ENCODE results near the genes ERCC8 and HTR1A.

GRCh38 chr5:60248800-60249116 lies 355.2 kb upstream of the PDE4D start:
- RRBS, result no CpG with 5 or more reads among the region's 1 CpG

GRCh38 chr5:60334274-60334817 lies 365.6 kb downstream of the DEPDC1B start:
- RRBS, result no CpG with 5 or more reads among the region's 2 CpGs

DNA sequence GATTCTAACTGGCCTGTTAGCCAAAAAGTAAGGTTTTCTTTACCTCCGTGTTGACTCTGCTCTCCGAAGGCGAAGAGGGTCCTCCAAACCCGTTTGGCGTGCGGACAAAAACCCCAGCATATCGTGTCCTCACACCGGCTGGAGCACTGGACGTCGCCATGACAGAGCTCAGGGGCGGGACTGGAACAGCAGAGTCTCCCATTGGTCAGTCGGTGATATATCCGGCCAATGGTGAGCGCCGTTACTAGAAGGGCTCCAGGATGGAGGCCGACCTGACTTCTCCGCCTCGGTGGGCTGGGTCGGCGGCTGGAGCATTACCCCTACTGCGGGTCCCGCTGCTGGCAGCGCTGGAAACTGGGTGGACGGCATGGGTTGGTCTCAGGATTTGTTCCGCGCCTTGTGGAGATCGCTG lies at the start of gene ERCC8:
ERCC8 (minus strand) TSS at position 182 of the 412 bp plus-strand sequence.
- RRBS, result 2% methylated on average over 7 of the region's 27 CpGs

DNA sequence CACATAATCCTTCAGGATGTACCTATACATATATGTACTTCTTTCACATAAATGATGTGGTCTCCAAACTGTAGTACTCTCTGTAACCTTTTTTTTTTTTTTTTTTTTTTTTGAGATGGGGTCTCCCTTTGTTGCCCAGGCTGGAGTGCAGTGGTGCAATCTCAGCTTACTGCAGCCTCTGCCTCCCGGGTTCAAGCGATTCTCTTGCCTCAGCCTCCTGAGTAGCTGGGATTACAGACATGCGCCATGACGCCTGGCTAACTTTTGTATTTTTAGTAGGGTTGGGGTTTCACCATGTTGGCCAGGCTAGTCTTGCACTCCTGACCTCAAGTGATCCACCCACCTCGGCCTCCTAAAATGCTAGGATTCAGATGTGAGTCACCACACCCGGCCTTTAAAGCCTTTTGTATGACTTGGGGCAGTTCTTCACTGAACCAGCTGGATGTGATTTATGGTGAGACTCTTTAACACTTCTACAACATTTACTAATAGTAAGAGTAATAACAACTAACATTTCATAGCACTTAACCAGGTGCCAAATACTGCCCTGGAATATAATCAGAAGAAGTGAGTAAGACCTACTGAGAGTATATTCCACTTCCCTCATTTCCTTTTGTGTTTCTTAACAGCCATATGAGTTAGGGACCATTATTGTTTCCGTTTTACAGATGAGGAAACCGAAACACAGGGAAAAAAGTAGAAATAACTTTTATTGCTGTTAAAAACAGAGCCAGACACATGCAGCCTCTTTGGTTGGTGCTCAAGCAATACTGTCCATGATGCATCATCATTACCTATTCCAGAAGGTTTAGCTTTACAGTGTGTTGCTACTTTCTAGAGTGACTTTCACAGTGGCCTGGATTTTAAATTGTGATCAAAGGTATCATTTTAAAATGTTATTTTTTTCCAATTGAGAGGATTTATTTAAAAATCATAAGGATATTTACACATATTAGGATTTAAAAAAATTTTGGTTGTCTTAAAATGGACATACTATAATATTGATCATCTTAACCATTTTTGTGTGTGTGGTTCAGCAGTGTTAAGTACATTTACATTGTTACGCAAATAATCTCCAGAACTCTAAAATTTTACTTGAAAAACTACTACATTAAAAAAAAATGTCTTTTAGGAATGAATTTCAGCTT lies 10.1 kb downstream of the ZSWIM6 start:
- RRBS, result no CpG with 5 or more reads among the region's 9 CpGs

DNA sequence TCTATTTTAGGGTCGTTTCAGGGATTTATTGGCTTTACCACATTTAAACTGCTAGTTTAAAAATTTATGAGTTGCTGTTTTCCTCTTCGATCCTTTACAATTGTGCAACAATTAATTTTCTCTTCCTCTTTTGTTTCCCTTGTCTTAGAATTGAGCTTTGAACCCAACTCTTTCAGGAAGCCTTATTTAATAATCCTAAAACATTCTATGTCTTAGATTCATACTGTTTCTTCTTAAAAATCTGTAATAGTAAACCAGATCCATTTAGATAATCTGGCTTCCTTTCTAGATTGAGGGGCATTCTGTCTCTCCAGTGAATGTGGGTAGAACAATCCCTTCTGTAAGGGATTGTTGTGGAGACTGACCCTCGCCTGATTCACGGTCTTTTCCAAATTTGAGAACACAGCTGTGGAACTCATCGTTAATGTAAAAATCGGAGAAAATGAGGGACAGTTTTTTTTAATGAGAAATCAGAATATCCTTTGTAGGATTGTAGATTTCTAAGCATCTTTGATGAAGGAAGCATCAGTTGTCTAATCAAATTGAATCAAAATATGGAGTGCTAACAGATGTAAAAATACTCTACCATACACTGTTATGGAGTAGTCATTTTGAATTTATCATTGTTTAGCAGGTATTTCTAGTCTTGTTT lies 16.6 kb downstream of the ZSWIM6 start:
- RRBS, result no CpG with 5 or more reads among the region's 6 CpGs

DNA sequence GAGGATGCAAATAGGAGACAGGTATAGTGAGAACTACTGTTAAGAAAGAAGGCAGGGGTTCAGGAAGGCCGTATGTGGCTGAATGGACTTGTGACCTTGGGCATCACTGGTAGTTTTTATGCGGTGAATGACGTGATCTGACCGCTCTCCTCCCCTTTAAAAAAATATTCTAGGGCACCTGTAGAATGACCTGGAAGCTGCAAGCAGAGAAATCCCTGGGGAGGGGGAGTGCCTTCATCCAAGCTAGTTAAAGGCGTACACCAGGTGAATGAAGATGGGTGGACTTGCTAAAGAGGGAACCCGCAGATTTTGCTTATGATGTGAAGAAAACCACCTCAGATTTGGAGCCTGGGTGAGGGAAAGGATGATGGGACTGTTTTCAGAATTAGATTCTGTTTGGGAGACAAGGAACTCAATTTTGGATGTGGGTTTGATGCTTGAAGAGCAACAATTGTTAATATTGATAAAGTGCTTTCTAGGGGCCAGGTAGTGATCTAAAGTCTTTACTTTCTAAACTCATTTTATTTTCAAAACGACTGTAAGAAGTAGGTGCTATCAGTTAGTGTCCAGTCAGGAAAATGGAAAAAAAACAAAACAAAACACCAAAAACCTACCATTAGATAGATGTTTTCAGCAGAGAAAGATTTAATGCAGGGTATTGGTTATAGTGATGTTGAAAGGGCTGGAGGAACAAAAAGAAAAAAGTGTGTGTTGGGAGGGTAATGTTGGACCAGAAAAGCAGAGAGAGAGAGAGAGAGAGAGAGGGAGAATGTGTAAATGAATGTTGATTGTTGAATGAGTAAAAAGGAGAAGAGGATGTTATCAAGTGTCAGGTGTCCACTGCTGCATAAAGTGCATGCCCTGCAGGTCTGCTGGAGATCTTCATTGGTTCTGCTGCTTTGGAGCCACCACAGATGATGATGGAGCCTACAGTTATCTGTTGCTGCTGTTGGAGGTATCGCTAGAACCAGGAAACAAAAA lies 27.5 kb downstream of the ZSWIM6 start:
- RRBS, result no CpG with 5 or more reads among the region's 8 CpGs

- RRBS, result no CpG with 5 or more reads among the region's 29 CpGs
These were observed 76.6 kb downstream of the ZSWIM6 start for GRCh38 chr5:61408487-61409250.

GRCh38 chr5:61412127-61412529 lies 80.1 kb downstream of the ZSWIM6 start:
- RRBS, result no CpG with 5 or more reads among the region's 3 CpGs

DNA sequence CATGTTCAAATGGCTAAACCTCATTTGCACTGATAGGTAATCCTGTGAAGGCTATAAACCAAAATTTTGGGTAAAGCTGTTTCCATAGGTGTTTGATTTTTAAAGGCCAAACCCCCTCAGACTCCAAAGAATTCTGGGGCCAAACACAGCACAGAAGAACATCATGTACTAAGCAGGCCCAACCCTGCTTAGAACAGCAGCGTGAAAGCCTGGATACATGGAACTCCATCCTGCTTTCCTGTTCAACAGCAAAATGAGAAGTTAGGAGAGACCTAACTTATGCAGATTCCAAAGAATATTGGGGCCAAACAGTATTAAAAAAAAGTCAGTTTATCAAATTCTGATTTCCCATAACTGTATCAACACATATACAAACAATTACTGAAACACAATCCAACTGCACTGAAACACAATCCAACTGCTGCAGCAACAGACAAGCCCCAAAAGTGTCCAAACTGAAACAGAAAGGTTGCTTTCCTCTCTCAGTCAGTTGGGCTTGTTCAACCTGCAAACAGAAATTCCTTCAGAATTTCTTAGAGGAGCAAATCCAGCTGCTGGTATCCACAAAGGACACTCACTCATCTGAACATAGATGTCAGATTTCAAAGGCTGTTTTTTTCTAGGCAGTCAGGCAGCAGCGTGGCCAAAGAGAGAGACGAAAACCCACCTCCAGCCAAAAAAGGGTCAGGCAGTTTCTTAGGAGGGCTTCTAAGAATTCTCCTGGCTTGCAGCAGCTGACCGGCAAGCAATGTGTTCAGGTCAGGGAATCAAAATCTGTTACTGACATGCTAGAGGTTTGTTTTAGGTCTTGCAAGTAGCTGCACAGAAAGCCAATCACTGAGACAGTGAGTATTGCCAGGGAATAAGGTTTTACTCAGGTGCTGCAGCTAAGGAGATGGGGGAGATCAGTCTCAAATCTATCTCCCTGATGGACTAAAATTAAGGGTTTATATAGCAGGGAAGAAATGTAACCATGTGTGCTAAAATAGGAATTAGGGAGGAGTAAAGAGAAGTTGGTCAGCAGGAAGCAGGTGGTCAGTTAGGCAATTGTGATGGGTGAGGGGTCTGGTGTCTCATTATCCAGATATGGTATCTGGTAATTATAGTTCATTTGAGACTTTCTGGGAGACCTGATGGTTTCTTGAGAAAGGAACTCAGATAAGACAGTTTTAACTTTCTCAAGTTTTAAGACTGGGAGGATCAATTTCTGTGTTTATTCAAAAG lies 115.3 kb downstream of the ZSWIM6 start:
- RRBS, result no CpG with 5 or more reads among the region's 4 CpGs

GRCh38 chr5:61472465-61472938 lies 140.4 kb downstream of the ZSWIM6 start:
- RRBS, result no CpG with 5 or more reads among the region's 6 CpGs

- RRBS, result no CpG with 5 or more reads among the region's 3 CpGs
These were observed 50.8 kb upstream of the LRRC70 start for GRCh38 chr5:62527669-62528445.

DNA sequence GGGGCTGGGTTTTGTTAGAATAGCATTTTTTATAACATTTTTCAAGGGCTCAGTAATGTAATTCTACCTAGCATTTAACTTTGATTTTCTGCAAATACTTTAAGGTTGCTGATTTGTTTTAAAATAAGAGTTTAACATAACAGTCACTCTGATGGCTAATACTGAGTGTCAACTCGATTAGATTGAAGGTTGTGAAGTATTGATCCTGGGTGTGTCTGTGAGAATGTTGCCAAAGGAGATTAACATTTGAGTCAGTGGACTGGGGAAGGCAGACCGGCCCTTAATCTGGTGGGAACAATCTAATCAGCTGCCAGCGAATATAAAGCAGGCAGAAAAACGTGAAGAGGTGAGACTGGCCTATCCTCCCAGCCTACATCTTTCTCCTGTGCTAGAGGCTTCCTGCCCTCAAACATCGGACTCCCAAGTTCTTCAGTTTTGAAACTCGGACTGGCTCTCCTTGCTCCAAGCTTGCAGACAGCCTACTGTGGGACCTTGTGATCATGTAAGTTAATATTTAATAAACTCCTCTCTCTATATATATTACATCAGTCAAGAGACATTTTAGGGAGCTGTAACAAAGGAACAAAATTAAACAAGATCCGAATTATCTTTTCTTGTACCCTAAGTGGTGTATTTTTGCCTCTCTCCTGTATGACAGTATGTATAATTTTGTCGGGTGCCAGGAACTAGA lies 576.0 kb downstream of the LRRC70 start:
- RRBS, result no CpG with 5 or more reads among the region's 8 CpGs

DNA sequence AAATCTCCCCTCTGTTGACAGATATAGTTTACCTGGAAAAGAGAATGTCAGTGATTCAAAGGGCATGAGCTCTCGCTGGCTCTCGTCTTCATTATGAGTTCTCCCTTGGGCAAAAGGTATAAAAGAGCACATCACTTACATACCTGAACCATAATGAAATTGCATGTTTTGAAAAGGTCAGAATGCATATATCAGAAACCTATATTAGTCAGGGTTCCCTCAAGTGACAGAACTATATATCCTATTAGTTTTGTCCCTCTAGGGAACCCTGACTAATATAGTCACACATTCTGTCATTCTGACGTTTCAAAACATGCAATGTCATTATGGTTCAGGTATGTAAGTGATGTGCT lies 576.5 kb downstream of the LRRC70 start:
- RRBS, result no CpG with 5 or more reads among the region's 3 CpGs

- RRBS, result 2% methylated on average over 8 of the region's 23 CpGs
These were observed at the start of gene HTR1A for GRCh38 chr5:63961909-63962622. Gene HTR1A, minus strand, starts transcription at chr5:63962445.

- RRBS, result no CpG with 5 or more reads among the region's 6 CpGs
These were observed 47.8 kb downstream of the RNF180 start for GRCh38 chr5:64213285-64213975.

DNA sequence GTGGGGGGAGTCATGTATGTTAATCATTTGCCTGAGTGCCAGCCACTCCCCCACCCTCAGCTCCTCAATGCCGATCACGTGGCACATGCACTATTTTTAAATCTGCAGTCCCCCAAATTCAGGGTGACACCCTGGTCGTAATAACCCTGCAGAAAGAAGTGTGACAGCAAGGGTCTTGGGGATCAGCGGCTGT lies 918 bp downstream of the RGS7BP start:
- RRBS, result no CpG with 5 or more reads among the region's 4 CpGs

DNA sequence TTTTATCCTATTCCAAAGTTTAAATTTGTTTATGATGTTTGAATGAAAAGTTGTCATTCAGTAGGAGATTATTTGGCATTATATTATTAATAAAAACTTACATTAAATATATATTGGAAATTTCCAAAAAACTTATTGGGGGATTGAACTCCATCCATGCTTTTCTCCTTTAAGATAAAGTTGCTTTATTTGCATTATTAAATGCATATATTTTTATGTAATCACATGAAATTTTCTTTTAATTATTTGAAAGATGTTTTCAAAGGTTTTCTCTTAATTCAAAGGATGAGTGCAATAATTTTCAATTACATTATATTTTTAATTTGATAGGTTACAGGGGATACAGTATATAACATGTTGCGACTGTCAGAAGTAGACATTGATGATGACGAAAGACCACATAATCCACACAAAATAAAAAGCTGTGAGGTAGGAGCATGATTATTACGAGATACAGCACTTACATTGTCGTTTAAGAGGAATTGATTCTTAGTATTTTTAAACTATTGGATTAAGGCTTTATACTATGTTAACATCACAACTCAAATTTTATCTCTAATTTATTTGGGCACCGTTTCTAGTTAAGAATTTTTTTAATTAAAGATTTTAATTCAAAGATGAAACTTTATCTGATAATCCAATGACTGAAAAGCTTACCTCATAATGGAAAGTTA lies 16.6 kb downstream of the CWC27 start:
- RRBS, result no CpG with 5 or more reads among the region's 5 CpGs

GRCh38 chr5:64786337-64786724 lies 17.6 kb downstream of the CWC27 start:
- RRBS, result no CpG with 5 or more reads among the region's 3 CpGs

All from HGPS cell (cell line).